Measurements from ENCODE around the genes BRPF1, FANCD2 and BRK1.

- RRBS: no CpG with 5 or more reads among the region's 1 CpG
Observed at GRCh38 chr3:7739703-7740109, 761.9 kb upstream of the LMCD1 start.

DNA sequence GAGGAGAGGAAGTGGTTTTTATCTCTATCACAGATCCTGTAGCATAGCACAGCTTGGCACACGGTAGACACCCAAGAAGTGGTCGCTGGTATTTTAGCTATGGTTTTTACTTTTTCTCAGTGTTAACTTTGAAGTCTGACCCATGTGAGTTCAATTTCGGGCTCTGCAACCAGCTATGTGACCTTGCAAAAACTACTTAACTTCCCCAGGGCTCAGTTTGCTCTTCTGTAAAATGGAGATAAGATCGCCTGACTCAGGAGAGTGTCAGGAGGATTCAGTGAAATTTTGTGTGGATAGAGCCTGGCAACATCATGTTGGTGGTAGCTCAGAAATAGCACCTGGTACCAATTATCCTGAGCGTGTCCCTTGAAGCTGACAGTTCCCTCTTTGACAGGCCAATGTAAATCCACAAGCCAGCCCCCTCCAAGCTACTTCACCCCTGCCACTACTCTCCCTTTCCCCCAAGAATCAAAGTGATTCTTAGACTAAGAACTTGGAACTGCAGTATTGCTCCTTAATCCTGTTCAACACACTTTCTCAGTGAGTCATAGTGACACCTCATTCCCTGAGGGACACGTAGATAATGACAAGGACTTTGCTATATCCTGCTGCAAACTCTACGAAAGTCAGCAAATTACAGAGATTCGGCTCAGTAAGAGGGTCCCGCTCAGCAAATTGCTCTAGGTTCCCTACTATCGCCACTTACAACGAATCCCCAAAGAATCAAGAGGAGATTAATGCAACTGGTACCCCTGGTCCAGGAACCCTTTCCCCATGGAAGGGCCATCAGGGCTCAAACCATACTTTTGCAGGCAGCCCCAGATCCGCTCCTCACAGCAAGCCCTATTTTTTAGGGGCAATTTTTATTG lies 8.5 kb upstream of the LMCD1 start:
- RRBS: no CpG with 5 or more reads among the region's 12 CpGs

DNA sequence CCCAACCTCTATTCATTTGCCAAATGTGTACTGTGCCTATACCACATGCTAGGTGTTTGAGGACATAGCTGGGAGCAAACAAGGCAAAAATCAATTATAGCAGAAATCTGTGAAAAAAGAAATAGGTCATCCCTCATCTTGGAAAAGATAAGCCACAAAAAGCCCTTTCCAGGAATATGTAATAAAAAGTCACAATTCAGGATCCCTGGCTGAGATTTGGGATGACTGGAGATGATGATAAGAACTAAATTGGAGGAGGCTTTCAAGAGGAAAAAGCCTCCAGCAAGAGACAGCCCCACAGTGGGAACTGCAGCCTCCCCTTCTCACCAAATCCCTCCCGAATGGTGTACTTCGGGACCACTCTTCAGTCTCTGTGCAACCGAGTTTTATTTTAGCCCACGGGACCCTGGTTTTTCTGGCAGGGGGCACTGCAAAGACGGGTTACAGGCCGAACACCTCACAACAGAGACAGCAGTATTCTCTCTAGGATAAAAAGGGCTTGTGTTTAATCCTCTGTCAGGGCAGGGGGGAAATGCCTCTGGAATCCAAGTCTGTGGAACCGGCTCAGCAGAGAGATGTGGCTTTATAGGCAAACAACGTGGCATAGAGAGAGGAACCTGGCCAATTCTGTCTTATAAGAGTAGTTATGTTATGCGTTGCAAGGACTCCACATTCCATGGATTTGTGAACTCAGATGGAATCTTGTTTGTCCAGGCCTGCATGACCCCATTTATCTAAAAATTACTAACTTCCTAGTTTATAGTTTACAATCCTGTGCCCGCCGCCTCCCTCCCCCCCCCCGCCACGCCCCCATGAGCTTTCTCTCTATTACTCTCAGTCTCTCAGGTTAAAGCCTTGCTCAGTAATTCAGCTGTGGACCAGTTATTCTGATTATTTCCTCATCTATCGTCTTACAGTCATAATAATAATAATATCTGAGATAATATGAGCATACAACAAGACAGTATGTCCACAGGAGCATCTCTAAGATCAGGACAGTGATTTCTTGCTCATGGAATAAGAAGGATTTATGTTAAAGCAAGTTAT lies 1.1 kb upstream of the LMCD1 start:
- RRBS: no CpG with 5 or more reads among the region's 14 CpGs

DNA sequence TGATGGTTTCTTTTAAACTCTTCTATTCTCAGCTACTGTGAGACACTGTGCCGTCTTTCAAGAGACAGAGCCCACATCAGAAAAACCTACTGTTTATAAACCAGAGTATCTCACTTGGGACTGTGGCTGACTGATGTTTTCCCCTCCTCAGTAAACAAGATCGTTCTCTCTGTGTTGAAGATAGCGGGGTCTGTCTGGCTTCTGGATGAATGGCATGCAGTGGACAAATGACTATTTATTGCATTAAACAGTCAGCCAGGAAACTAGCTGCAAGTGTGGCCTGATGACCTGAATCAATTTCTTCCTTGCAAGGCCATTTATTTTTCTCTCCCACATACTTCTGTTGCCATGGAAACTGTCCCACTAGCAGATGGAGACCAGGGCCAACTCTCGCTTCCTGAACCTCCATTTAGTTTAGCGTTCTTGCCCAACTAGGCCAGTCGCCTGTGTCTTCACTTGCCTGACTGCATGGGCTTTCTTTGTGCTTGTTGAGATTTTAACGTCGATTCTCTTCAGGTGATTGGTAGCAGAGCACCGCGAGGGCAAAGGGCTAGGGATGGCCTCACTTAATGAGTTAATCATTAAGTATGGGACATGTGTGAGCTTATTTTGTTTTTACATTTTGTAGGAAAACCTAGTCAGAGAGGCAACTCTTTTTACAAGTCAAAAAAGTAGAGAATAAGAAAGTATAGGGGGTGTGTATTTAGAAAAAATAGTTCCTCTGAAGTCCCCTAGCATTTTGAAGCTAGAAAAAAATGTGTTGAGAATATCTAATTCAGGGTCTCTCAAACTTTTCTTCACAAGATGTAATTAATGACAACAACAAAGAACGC lies 27.6 kb downstream of the LMCD1 start:
- RRBS: no CpG with 5 or more reads among the region's 11 CpGs

GRCh38 chr3:8623103-8623743 lies 21.4 kb downstream of the SSUH2 start:
- RRBS: no CpG with 5 or more reads among the region's 21 CpGs

GRCh38 chr3:9466991-9467356 lies 69.6 kb downstream of the SETD5 start:
- RRBS: no CpG with 5 or more reads among the region's 2 CpGs

DNA sequence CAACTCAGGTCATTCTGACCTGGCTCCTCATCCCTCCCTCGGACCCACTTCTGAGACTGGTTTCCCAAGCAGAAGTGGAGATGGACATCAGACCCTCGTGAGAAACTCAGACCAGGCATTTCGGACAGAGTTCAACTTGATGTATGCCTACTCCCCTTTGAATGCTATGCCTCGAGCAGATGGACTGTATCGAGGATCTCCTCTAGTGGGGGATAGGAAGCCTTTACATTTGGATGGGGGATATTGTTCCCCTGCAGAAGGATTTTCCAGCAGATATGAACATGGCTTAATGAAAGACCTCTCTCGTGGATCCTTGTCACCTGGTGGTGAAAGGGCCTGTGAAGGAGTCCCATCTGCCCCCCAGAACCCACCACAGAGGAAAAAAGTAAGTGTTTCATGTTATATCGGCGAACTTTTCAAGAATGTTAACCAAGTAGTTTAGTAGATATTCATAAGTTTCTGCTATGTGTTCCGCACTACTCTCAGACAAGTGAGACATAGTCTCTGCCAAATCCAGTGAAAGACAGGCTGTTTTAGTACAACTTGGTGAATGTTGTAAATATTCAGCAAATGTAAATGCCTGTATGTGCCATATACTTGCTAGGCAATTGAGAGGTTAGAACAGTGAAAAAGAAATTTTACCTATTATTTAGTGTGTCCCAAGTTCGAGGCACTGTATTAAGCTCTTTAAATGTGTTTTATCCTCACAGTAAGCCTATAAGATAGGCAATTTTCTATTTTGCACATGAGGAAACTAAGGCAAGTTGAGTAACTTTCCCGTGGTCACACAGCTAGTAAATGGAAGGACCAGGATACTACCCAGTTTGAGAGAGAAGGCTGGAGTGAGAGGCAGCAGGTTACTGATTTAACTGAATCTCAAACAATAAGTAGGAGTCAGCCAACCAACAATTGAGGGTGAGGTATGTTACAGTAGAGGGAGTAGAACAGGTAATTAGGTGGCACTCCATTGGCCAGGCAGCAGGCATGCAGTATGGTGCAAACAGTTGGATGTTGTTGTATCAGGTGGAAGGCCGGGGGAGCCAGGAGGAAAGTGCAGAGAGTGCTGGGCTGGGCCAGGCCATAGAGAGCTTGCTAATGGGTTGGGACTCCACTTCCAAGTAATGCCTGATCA lies 73.5 kb downstream of the SETD5 start:
- RRBS: no CpG with 5 or more reads among the region's 12 CpGs

DNA sequence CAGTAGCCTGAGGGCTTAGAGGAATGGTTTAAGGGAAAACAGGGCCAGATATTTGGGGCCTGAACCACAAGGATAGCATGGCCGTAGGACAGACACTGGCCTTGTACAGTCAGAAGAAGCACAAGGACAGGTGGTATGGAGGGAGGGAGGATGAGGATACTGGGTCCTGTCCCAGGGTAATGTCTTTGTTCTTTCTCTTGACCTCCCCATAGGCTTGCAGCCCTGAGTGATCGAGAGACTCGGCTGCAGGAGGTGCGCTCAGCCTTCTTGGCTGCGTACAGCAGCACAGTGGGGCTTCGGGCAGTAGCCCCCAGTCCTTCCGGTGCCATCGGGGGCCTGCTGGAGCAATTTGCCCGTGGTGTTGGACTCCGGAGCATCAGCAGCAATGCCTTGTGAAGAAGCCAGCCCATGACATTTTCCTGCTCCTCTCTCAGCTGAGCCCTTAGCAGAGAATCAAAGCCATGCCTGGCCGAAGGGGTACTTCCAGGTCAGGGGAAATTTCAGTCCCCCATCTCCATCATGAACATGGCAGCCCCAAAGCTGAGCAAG lies 2.0 kb upstream of the CPNE9 start:
- RRBS: 95% methylated on average over 4 of the region's 11 CpGs

DNA sequence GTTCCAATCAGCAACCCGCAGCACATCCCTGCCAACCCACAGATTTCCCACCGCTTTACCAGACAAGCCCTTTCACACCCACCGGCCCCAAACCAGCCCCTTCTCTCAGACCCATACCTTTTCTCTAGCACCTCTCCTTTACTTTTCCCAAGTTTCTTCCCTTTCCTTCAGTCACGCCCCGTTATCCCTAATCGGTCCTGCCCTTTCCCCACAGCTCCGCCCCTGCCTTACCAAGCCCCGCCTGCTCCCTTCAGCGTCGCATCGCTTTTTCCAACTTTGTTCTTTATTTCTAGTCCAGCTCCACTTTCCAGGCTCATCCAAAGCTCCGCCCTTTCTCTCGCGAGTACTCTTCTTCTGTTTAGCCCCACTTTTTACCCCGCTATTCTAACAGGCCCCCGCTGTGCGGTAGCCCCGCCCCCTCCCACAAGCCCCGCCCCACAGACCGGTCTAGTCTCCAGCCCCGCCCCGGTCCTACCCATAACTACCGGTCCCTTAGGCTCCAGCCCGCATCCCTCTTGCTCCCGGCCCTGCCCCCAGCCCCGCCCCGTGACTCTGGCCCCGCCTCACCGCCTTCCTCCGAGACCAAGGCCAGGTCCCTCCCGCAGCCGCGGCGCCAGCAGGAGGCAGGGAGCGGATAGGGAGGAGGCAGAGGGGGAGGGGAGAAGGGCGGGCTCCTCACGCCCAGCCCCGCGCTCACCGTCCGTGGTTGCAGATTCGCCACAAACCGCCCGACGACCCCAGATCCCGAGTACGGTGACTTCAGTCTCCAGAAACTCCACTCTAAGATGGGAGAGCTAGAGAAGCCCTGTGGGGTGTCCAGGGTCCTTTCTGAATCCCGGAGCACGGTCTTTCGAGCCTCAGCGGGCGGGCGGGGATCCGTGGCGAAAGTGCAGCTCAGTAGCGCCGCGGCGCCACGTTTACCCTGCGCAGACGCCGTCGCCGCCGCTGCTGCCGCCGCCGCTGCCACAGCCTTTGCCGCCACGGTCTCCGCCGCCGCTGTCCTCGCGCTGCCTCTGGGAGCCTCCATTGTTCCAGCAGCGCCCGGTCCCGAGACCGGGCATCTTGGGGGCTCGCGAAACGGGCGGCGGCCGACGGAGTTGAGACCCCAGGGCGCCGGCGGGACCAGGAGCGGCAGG lies at the start of gene BRPF1:
Gene BRPF1, plus strand, starts transcription at position 920 of the 1,136 bp plus-strand sequence.
- RRBS: under 1% methylated on average over 10 of the region's 91 CpGs

DNA sequence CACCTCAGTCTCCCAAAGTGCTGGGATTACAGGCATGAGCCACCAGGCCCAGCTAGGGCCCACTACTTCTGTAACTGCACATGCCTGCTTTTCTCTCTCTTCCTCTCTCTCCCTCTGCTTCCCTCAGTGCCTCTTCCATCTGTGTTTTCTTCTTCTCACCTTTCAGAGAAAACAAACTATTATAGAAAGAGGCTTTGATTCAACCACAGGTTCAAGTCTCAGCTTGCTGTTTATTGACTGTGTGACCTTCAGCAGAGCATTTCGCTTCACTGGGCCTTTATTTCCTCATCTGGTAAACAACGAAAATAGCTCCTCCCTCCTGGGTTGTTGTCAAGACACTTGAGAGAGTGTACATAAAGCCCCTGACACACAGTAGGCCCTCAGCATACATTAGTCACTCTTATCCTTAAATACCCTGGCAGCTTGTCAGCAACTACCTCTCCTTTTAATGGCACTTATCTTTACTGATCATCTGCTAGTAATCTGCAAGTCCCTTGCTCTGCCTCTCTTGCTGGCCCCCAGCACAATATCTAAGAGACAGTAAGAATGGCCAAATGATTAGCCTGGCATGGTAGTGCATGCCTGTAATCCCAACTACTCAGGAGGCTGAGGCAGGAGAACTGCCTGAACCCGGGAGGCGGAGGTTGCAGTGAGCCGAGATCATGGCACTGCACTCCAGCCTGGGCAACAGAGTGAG lies 10.0 kb downstream of the TADA3 start:
- RRBS: no CpG with 5 or more reads among the region's 5 CpGs

DNA sequence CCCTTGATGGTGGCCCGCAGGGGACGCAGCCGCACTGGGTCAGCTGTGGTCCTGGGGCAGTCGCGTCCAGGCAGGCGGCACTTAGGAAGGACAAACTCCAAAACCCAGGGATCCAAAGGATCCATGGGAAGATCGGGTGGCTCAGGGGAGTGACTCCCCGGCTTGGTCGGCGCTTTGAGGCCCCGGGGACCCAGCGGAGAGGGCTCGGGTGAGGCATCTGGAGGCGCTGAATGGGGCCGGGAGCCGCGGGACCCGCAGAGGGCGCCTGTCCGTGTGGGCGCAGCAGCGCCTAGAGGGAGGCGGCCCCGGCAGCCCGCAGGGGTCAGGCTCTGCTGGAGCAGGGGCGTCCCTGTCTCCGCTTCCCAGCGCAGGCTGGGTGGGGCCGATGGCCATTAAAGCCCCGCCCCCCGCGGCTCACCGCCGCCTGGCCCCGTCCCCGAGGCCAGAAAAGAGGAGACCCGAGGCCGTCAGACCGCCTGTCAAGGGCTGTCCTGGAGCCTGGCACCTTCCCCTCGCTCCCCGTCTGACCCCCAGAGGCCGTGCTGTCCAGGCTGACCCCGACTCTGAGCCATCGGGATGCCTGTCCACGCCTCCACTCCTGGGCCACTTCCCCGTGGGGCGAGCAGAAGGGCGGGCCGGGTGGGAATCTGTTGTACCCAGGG lies 17.4 kb downstream of the CIDEC start:
- RRBS: 14% methylated on average over 5 of the region's 49 CpGs

DNA sequence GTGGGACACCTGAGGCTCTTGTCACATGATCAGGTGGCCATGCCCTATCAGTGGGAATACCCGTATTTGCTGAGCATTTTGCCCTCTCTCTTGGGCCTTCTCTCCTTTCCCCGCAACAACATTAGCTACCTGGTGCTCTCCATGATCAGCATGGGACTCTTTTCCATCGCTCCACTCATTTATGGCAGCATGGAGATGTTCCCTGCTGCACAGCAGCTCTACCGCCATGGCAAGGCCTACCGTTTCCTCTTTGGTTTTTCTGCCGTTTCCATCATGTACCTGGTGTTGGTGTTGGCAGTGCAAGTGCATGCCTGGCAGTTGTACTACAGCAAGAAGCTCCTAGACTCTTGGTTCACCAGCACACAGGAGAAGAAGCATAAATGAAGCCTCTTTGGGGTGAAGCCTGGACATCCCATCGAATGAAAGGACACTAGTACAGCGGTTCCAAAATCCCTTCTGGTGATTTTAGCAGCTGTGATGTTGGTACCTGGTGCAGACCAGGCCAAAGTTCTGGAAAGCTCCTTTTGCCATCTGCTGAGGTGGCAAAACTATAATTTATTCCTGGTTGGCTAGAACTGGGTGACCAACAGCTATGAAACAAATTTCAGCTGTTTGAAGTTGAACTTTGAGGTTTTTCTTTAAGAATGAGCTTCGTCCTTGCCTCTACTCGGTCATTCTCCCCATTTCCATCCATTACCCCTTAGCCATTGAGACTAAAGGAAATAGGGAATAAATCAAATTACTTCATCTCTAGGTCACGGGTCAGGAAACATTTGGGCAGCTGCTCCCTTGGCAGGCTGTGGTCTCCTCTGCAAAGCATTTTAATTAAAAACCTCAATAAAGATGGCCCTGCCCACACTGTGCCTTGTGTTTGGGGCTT lies 2.8 kb downstream of the JAGN1 start:
- RRBS: no CpG with 5 or more reads among the region's 11 CpGs

DNA sequence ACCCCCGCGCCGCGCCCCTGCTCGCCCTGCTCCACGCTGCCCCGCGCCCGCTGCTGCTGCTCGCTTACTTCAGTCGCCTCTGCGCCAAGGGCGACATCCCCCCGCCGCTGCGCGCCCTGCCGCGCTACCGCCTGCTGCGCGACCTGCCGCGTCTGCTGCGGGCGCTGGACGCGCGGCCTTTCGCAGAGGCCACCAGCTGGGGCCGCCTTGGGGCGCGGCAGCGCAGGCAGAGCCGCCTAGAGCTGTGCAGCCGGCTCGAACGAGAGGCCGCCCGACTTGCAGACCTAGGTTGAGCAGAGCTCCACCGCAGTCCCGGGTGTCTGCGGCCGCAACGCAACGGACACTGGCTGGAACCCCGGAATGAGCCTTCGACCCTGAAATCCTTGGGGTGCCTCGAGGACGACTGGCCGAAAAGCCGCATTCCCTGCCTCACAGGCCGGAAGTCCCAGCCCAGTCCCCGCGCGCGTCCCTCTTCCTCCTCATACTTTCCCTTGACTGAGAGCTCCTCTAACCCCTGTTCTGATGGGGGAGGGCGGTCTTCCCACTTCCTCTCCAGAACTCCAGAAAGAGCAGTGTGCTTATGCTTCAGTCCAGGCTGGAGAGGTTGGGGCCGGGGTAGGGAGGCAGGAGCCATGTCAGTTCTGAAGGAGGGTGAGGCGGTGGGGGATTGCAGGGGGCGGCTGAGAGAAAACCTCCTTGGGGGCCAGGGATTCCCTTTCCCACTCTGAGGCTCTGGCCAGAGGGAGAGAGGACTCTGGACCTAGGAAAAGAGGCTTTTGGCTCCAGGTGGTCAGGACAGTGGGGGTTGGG lies 1.2 kb upstream of the IL17RC start:
- RRBS: 1% methylated on average over 16 of the region's 61 CpGs

DNA sequence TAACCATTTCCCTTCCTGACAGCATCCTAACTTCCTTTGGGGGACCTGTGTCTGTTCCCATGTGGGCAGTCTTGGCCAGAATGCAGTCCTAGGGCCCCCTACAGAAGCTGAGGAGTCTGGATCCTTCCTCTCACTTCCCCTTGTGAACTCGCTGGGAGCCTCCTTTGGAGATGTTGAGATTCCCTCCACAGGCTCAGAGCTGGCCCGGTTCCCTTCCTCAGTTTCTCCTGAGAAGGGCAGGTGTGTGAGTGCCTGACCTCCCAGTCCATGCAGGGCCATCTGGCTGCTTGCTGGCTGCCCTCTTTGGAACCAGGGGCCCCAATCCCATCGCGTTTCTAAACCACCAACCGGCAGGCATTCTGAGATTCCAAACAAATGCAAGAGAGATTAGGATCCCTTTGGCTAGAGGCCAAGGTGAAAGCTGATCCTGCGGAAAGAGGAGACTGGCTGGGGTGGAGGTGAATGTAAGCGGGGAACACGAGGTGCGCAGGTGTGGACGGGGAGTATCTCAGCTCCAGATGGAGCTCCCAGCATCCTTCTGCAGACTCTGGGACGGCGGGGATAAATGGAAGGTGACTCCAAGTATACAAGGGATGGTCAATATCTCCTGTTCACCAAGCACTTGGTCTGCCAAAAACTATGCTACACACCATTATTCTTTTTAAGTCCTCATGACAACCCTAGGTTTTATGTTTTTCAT lies 2.9 kb upstream of the PRRT3 start:
- RRBS: no CpG with 5 or more reads among the region's 12 CpGs

GRCh38 chr3:10026169-10027461 lies at the start of gene FANCD2:
Gene FANCD2, plus strand, starts transcription at chr3:10026437.
- RRBS: 2% methylated on average over 13 of the region's 65 CpGs

DNA sequence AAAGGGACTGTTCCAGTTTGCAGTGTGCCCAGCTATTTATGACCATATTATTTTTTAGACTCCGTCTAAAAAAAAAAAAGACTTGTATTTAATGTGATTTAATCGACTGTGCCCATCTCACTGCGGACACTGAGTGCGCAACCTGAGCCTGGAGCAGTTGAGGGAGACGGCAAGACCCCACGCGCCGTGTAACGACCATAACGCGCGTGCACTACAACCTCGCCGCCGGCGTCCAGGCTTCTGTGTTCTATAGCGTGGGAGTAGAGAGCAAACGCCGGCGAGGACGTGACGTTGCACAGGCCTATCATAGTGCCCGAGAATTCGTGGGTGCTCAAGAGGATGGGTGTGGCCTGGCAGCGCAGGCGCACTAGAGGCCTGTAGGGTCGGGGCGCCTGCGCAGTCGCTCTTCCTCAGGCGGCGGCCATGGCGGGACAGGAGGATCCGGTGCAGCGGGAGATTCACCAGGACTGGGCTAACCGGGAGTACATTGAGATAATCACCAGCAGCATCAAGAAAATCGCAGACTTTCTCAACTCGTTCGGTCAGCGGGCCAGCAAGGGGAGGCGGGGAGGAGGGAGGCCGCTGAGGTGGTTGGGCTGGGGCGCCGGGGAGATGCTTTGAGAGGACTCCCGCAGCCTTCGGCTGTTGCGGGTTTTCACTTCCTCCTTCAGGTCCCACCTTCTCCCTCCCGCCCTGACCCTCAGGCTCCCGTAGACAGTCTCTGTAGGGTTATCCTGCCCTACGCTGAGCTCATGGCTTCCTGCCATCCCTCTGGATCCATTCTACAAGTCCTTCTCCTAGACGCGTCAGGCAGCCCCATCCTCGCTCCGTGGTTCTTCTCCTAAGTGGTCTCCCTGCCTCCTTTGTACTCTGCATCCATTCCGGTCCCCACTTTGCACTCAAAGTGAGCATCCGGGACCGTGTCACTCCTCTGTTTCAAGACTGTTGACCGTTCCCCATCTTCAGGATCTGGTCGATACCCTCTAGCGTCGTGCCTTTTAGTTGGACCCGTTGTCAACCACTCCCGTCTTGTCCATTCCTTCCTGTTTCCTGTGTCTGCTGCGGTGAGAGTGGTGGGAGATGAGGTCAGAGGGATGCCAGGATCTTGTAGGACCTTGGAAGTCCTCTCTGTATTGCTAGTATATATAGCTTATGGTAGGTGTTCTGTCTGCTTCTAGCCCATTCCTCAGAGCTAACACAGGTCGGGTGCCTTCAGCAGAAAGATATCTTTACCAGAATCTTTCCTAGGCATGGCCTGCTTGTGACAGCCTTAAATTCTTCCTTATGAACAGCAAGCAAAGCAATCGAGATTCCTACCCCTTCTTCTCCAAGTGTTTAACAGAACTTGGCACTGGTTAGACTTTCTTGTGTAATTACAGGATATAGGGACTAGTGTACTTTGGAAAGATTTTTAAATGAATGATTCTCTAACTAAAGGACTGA lies at the start of gene BRK1:
Gene BRK1, plus strand, starts transcription at position 397 of the 1,443 bp plus-strand sequence.
- RRBS: 0% methylated on average over 3 of the region's 66 CpGs

DNA sequence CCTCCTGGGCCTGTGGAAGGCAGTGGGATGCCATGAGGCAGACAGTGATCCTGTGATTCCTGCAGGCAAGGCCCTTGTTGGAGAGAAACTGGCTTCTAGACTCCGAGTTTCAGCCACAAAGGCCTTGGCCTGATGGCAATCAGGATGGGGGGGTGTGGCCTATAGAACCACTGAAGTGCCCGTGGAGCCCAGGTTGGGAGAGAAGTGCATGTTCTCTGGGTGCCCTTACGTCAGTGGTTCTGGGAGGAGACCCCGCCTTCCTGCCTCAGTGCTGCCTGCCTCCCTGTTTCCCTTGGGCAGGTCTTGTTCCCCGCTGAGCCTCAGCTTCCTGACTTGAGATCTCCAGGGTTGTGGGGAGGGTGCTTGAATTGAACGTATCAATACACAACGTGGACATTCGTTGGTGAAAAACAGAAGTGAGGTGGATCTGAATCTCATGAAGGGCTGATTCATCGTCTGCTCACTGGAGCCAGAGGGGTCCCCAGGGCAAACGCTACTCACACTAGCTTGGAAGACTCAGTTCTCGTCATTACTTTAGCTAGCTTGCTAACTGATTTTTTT lies 31.8 kb downstream of the IRAK2 start:
- RRBS: no CpG with 5 or more reads among the region's 11 CpGs

GRCh38 chr3:10279232-10279523 lies 13.6 kb downstream of the GHRL start:
- RRBS: no CpG with 5 or more reads among the region's 3 CpGs

GRCh38 chr3:10437120-10437839 lies 68.1 kb downstream of the ATP2B2 start:
- RRBS: no CpG with 5 or more reads among the region's 7 CpGs